ENCODE measurements around a stretch of chr1.

DNA sequence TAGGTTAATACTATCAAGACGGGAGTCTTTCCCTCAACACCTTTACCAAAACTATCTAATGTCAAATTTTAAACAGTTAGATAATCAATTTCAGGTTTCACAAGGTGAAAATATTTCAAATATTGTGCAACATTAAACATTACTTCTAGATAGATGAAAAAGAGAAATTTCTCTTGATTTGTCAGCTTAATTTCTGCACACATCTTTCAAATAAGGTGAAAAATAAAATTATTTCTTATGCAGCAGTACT, 3.8 kb downstream of the CFHR1 start:
- PRO-cap, 2 experiments: no peak in any of the 2 experiments
- RAMPAGE, long total RNA, 5 experiments: no peak in any of the 5 experiments

DNA sequence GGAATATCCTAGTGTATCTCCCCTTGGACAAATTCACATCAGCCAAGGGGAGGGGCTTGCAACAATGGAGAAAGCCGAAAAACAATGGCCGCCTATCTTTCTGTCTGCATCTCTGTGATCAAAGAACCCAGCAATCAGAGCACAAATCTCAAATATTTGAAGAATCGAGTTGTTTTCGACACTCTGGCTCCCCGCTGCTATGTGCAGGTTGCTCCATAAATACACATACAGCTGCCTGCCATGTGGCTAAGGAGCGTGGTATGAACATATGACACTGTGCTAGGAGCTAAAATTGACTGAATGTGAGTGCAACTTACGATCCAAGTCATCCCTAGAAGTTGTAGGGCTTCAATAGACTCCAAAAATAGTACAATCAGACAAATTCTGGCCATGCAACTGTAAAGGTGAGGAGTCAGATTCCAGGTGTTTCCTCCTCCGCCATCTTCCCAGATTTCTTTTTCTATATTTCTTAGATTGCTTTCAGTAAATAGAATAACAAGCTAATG, 8.6 kb downstream of the CFHR4 start:
- PRO-cap, 2 experiments: no peak in any of the 2 experiments
- RAMPAGE, long total RNA, 5 experiments: no peak in any of the 5 experiments

DNA sequence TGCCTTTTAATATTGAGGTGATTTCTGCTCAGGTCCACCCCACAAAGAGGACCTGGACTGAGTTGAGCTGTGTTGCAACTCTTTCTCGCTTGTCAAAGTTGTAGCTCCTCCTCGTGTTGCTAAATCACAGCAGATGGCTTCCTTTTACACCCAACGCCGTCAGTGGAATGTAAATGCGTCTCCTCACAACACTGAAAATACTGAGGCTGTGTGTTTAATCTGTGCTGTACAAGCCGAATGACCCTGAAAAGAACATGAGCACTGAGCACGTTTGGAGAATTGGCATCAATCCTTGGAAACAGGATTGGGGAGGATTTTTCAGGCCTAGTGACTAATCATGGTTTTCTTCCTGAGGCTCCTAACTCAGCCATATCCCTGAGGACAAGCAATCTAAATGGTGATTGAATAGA, 196.0 kb downstream of the CRB1 start:
- PRO-cap, 2 experiments: peak in 1 of 2 experiments; most common minus-strand start position 169 of the sequence (in 1)
- RAMPAGE, long total RNA, 5 experiments: no peak in any of the 5 experiments

GRCh38 chr1:197599916-197600740, 175.2 kb downstream of the DENND1B start:
- PRO-cap, 2 experiments: no peak in any of the 2 experiments
- RAMPAGE, long total RNA, 5 experiments: no peak in any of the 5 experiments

DNA sequence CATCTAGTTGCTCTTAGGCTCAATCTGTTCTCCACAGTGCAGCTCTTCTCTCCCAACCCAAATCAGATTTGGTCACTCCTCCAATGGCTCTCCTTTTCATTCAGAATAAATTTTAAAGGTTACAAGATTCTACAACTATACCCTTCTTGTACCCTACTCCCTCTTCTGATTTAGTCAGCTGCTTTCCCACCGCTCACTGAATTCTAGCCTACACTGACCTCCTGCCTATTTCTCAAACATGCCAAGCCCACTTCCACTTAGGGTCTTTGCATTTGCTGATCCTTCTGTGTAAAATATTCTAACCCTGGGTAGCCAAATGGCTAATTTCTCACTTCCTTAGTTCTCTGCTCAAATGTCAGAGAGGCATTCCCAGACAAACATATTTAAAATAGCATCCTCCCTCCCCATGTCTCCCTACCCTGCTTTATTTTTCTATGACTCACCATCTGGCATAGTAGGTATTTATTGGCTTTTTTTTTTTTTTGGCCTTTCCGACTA, 1.8 kb upstream of the NEK7 start:
- PRO-cap, 2 experiments: no peak in any of the 2 experiments
- RAMPAGE, long total RNA, 5 experiments: no peak in any of the 5 experiments

GRCh38 chr1:198196528-198197107, 39.8 kb downstream of the NEK7 start:
- PRO-cap, 2 experiments: no peak in any of the 2 experiments
- RAMPAGE, long total RNA, 5 experiments: no peak in any of the 5 experiments

GRCh38 chr1:198265015-198265701, 108.4 kb downstream of the NEK7 start:
- PRO-cap, 2 experiments: no peak in any of the 2 experiments
- RAMPAGE, long total RNA, 5 experiments: no peak in any of the 5 experiments

- PRO-cap, 2 experiments: no peak in any of the 2 experiments
- RAMPAGE, long total RNA, 5 experiments: no peak in any of the 5 experiments
These were observed 19.9 kb downstream of the ATP6V1G3 start for GRCh38 chr1:198520528-198520950.

DNA sequence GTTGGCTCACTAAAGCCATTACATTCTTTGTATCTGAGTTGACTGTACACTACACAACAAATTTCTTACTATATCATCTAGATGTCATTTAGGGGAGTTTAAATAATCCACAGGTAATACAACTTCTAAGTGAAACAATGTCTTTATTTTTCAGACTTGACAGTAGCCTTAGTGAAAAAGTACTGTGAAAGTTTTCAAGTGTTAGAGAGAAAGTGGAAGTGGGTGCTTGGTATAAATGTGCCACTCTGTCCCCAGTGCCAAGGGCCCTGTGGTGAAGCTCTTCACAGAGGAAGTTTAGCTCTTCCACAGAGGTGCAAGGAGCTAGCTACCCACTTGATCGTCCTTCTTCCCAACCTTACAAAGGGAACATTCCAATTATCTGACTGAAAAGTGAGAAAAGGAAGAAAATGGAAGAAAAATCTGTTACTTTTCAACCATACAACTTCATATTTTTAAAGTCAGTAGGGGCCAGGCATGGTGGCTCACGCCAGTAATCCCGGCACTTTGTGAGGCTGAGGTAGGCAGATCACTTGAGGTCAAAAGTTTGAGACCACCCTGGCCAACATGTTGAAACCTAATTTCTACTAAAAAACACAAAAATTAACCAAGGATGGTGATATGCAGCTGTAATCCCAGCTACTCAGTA, 41.1 kb upstream of the PTPRC start:
- PRO-cap, 2 experiments: no peak in any of the 2 experiments
- RAMPAGE, long total RNA, 5 experiments: no peak in any of the 5 experiments

GRCh38 chr1:198639757-198640357, 1.0 kb downstream of the PTPRC start:
- PRO-cap, 2 experiments: no peak in any of the 2 experiments
- RAMPAGE, long total RNA, 5 experiments: no peak in any of the 5 experiments

GRCh38 chr1:198642338-198642684, 3.5 kb downstream of the PTPRC start:
- PRO-cap, 2 experiments: no peak in any of the 2 experiments
- RAMPAGE, long total RNA, 5 experiments: no peak in any of the 5 experiments

GRCh38 chr1:198643164-198643583, 4.3 kb downstream of the PTPRC start:
- PRO-cap, 2 experiments: no peak in any of the 2 experiments
- RAMPAGE, long total RNA, 5 experiments: no peak in any of the 5 experiments

- PRO-cap, 2 experiments: no peak in any of the 2 experiments
- RAMPAGE, long total RNA, 5 experiments: no peak in any of the 5 experiments
These were observed 11.2 kb downstream of the PTPRC start for GRCh38 chr1:198649794-198650669.

DNA sequence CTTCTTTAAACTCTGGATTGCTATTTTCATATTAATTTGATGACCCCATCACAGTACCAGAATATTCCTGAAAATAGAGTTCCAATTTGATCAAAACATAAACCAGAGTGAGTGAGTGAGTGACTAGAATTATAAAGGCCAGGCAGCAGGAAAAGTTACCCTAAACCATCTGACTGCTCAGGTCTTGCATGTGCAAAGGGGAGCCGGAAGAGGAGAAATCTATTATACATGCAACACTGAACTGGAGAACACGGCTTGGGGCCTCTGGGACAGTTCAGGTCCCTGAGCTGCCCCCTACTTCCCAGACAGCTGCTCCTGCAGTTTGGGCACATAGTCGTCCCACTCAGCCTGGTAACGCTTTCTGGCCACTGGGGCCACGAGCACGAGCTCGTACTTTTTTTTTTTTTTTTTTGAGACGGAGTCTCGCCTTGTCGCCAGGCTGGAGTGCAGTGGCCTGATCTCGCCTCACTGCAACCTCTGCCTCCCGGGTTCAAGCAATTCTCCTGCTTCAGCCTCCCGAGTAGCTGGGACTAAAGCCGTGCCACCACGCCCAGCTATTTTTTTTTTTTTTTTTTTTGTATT, 40.1 kb downstream of the PTPRC start:
- PRO-cap, 2 experiments: no peak in any of the 2 experiments
- RAMPAGE, long total RNA, 5 experiments: no peak in any of the 5 experiments

- PRO-cap, 2 experiments: no peak in any of the 2 experiments
- RAMPAGE, long total RNA, 5 experiments: no peak in any of the 5 experiments
These were observed 43.4 kb downstream of the PTPRC start for GRCh38 chr1:198682315-198682663.

- PRO-cap, 2 experiments: no peak in any of the 2 experiments
- RAMPAGE, long total RNA, 5 experiments: no peak in any of the 5 experiments
These were observed 293.9 kb downstream of the PTPRC start for GRCh38 chr1:198932592-198933230.

- PRO-cap, 2 experiments: no peak in any of the 2 experiments
- RAMPAGE, long total RNA, 5 experiments: no peak in any of the 5 experiments
These were observed 5.0 kb upstream of the NR5A2 start for GRCh38 chr1:200022456-200022965.

- PRO-cap, 2 experiments: no peak in any of the 2 experiments
- RAMPAGE, long total RNA, 5 experiments: no peak in any of the 5 experiments
These were observed 125.6 kb downstream of the NR5A2 start for GRCh38 chr1:200152786-200153760.

- PRO-cap, 2 experiments: no peak in any of the 2 experiments
- RAMPAGE, long total RNA, 5 experiments: no peak in any of the 5 experiments
These were observed 185.9 kb downstream of the NR5A2 start for GRCh38 chr1:200213444-200213855.

DNA sequence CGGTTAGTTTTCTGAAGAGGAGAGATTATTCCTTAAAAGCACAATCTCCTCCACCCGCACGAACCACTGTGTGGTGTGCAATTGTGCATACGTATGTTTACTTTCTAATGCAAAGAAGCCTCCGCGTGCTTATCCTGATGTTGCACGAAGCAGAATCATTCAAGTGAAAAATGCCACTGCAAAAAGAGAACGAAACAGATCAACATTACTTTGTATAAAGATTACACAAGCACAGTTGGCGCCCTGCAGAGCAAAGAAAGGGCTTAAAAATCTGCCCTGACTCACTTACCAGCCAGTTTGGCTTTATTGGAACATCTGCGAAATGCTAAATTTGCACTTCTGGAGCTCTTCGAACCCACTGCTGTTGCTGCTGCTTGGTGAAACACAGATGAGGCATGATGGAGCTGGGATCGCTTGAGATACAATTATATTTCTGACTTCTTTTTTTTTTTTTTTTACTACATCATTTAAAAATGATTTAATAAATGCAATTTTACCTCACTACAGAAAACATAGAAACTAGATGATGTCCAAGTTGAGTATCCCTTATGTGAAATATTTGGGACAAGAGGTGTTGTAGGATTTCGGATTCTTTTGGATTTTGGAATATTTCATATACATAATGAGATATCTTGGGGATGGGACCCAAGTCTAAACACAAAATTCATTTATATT, 166.6 kb downstream of the ZNF281 start:
- PRO-cap, 2 experiments: no peak in any of the 2 experiments
- RAMPAGE, long total RNA, 5 experiments: no peak in any of the 5 experiments

Measured in thyroid gland (tissue), 7 donors.